Epithelial cell of prostate (primary cell): Measurements from ENCODE around the gene ING3.

GRCh38 chr7:117026490-117027021 is 73.3 kb downstream of the ST7 start:
- RRBS, result no CpG with 5 or more reads among the region's 1 CpG

GRCh38 chr7:117072538-117073211 is 119.4 kb downstream of the ST7 start:
- RRBS, result no CpG with 5 or more reads among the region's 7 CpGs

DNA sequence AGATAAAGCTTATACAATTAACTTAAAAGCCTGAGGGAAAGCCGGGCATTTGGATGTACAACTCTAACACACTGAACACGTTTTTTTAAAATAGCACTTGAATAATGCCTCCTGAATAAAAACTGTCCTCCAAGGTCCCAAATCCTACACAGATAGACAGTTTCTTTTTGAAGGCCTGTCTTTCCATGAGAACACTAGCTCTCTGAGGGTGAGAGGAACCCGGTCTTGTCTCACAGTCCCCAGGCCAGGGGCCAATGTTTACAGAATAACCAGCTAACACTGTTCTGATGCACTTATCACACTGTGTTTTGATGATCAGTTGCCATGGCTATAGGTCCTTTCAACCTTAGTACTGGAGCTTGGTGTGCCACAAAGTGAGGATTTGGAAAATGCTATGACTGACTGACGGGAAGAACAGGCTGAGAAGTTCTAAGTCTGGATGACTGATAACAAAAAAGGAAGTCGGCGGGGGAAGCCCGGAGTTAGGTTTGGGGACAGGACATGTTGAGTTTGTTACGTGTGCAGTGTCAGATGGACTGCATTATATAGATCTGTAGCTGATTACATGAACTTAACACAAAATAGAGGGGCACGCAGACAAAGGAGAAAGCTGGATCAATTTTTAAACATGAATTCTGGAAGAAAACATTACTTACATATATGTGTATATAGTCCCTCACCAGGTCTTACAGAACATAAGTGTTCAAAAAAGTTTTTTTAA is 141.8 kb downstream of the CTTNBP2 start:
- RRBS, result no CpG with 5 or more reads among the region's 9 CpGs

DNA sequence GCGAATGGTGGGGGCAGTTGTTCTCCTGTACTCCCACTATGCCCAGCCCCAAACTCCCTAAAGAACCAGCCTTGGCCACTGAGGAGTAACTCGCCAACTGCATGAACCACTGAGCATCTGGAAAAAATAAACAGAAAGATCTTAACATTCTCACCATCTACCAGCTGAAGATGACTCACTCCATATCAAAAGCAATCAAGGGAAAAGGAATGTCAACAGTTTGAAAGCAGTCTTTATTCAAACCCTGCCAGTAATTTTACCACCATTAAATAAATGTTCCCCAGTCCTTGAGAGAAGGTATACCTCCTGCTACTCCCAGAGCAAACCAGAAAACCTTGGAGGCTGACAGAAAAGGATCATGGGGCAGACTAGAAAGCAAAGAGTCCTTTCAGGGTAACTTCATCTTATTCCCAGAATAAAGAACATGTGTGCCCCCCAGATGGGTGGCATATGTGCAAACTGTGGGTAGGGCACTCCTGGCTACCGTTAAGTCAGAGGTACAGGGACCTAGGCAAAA is 45.3 kb downstream of the CTTNBP2 start:
- RRBS, result no CpG with 5 or more reads among the region's 3 CpGs

- RRBS, result no CpG with 5 or more reads among the region's 11 CpGs
These were observed 11.1 kb downstream of the LSM8 start for GRCh38 chr7:118194585-118195952.

GRCh38 chr7:119472391-119472699 is 800.6 kb upstream of the KCND2 start:
- RRBS, result no CpG with 5 or more reads among the region's 5 CpGs

DNA sequence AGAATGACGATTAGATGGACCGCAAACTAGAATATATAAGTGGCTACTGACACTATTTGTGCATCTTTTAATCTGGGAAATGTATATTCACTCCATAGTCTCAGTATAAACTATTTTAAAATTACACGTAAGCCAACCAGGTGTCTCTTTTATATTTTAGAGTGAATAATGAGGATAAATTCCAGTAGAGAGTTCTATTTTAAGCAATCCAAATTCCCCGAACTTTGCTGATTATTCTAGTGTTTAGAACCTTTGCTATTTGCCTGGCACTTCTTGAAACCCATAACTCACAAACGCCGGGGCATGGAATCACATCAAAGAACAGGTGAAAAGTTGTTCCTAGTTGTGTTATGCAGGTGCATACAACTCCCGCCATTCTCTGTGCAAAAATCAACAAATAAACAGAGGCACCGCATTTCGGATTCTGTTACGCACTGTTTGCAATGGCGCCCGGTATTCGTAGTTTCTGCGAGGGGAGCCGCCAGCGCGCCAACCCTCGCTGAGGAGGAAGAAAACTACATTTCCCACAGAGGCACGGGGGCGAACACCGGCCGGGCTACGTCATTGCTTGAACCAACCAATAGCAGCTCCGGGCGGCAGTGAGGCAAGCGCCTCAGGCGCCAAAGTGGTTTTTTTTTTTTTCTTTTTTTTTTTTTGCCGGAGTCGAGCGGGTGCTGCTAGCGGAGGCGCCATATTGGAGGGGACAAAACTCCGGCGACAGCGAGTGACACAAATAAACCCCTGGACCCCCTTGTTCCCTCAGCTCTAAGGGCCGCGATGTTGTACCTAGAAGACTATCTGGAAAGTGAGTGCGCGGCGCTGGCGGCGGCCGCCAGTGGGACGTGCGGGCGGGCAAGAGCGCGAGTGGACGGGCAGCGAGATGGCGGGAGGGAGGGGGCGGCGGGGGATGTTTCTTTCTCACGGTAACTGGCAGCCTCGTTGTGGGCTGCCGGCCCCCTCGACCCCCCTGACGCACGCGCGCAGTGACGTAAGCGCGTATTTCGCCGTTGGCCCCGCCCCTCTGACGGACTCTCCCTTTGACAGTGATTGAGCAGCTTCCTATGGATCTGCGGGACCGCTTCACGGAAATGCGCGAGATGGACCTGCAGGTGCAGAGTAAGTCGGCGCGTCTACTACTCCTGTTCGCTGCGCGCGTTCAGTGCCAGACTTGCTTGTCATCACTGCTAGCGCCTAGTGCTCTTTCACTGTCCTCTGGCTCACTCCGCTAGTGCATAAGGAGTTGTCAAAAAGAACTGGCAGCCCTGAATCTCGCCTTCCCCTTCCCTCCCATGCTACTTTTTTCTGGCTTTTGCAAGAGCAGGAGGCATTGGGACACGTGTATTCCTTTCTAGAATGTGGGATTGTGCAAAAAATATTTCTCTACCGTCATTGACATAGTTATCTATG is at the start of gene ING3:
Gene ING3, plus strand, starts transcription at position 658 of the 1,407 bp plus-strand sequence.
- RRBS, result 2% methylated on average over 11 of the region's 85 CpGs

GRCh38 chr7:121019048-121019598 is 30.6 kb downstream of the CPED1 start:
- RRBS, result no CpG with 5 or more reads among the region's 3 CpGs

DNA sequence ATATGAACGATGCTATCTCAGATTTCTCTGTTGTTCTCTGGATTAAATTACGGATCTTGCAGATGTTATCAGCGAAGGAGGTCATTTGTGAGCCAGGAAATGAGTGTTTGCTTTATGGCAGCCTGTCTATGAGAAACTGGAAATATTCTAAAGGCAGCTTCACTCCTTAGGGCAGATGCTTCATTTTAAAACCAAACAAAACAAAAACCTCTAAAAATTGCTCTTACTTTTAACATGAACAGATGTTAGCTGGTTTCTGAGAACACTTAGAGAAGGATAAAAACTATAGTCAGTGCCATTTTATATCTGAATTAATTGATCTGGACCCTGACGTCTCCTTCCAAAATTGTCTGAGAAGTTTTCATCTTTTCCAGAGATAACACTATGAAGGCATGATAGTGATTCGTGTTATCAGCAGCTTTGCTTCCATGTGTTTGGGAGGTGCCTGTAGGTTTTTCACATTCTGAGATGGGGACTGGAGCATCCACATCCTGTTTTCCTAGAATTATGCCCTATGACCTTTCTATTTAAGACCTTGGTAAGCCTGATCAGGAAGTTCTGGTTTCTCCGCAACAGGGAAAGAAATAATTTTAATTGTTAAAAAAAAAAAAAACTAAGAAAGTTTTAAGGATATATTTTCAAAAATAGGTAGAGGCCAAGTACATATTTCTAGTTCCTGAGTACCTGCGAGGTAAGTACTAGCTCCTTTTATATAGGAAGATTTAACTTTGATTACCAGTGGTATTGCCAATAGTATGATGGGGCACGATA is 53.2 kb downstream of the CPED1 start:
- RRBS, result no CpG with 5 or more reads among the region's 8 CpGs

DNA sequence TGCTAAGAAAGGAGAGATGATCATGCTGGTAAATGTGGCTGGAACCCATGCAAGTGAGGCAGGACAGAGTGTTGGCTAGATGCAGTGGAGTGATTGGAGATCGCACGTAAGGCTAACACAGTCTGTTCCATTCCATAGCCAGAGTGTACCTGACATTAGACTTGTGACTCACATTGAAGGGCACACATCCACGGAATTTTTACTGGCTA is 80.8 kb downstream of the CPED1 start:
- RRBS, result no CpG with 5 or more reads among the region's 3 CpGs

- RRBS, result no CpG with 5 or more reads among the region's 6 CpGs
These were observed 4.7 kb downstream of the LMOD2 start for GRCh38 chr7:123660331-123660864.

DNA sequence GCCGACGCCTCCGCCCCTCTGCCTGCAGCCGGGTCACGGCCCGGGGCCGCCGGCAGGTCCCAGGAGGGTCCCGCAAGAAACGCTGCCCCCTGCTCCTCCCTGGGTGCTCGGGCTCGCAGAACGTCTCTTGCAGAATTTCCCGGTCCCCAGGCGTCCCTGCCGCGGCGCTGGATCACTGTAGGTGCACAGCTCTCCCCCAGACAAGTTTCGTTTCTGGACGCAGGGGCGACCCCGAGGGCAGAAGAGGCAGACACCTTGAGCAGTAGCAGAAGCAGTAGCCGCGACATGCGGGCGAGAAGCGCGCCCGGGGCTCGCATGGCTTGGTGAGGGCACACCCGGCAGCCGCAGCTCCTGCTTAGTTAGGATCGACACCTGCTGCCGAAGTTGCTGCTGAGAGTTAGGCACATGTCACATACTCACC is 922 bp downstream of the GPR37 start:
- RRBS, result 2% methylated on average over 10 of the region's 34 CpGs

DNA sequence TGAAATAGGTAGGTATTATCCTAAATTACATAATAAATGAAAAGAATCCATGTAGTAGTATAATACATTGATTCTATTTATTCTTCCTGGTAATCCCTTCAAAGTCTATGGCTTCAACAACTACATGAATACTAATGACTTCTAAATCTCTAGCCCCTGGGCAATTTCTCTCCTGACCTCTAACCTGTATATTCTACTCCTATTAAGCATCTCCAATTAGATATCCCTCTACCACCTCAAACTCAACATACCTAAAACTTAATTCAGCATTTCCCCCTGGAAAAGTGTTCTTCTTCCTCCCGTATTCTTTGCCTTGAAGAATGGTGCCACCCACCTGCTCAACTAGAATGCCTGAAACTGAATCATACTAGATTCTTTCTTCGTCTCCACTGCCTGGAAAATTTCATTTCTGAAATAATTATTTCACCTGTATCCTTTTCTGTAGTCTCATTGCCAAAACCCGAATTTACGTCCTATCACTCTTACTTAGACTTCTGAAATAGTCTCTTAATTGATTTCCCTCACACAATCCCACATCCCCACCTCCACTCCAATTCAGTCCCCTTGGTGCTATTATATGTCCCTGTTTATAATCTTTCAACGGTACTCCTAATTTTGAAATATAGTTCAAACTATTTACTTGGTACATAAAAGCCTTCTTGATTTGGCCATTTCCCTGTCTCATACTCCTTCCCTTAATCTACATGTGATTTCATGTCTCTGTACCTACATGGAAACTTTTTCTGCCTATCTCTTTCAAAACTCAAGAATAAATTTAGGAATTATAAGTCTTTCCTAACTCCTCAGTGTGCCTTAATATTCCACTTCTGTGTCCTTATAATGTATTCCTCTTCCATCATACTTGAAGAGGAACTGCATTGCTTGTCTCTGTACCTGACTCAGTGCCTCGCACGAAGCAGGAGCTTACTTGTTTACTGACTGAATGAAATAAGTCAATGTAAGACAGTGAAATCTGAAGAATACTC is 34.3 kb downstream of the ZNF800 start:
- RRBS, result no CpG with 5 or more reads among the region's 7 CpGs

DNA sequence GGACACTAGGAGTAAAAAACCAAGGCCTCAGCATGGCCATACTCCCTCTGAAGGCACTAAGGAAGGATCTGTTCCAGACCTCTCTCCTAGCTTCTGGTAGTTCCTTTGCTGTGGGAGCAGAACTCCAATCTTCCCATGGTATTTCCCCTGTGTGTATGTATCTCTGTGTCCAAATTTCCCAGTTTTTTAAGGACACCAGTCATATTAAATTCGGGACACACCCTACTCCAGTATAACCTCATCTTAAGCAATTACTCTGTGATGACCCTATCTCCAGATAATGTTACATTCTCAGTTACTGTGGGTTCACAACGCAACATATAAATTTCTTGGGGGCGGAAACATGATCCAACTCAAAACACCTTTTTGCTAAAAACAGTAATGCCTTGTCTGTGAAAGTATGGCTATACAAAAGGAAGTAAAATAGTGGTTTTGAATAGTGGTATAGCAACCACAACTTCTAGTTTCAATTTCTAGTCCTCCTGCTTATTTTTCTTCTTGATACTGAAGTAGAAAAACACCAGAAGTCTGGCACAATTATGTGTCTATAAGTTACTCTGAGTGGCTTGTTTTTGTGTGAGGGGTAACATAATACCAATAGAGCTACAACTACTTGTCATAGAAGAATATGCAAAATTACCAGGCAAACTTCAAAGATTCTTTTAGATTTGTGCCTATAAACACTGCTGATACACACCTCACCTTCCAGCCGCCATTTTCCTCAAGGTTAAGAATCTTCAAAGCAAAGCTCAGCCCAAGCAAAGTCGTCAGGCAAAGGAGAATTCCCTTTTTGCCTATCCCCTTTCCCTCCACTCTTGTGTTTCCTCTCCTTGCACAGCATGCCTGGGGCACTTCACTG is 21.4 kb upstream of the ZNF800 start:
- RRBS, result no CpG with 5 or more reads among the region's 5 CpGs

DNA sequence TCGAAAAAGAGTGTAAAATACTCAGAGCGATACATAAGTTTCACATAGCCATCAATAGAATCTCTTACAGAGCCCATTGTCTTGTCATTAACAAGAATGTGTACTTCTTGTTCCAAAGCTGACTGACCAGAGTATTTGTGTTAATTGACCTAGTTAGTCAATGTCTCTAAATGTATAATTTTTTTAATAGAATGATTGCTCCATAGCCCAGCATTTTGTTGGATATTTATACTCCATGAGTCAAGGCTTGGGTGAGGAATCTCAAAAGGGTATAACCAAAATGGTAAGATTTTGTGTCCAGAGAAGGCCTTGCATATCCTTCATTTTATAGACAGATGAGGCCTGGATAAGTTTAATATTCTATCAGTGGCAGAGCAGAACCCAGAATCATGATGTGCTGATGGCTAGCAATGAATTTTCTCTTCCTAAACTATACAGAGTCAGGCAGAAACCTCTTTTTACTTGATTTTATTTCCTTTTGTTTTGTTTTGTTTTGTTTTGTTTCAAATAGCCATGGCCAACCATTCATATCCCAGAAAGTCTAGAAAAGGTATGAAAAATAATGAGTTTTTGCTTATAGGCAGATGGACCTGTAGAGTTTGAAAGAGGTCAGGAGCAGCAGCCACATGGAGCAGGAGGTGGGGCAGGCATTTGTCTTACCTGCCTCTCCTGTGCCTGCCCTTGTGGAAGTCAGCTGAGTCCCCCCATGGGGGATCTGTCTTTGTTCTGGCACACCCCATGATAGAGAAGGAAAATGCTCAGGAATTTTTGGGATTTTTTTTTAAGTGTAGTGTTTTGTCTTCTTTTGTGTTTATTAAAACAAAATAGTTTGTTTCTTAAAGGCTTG is 44.9 kb downstream of the LRRC4 start:
- RRBS, result no CpG with 5 or more reads among the region's 2 CpGs

DNA sequence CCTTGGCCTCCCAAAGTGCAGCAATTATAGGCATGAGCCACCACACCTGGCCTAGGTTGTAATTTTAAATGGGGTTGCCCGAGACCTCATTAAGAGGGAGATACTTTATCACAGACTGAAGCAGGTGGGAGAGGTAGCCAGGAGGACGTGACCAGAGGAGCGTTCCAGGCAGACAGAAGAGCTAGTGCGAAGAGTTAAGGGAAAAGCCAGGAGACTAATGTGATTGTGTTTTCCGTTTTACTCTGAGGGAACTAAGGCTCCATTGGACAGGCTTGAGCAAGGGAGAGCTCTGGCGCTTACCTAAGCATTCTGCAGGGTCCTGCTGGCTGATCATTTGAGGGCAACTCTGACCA is 60.2 kb upstream of the LRRC4 start:
- RRBS, result no CpG with 5 or more reads among the region's 6 CpGs

DNA sequence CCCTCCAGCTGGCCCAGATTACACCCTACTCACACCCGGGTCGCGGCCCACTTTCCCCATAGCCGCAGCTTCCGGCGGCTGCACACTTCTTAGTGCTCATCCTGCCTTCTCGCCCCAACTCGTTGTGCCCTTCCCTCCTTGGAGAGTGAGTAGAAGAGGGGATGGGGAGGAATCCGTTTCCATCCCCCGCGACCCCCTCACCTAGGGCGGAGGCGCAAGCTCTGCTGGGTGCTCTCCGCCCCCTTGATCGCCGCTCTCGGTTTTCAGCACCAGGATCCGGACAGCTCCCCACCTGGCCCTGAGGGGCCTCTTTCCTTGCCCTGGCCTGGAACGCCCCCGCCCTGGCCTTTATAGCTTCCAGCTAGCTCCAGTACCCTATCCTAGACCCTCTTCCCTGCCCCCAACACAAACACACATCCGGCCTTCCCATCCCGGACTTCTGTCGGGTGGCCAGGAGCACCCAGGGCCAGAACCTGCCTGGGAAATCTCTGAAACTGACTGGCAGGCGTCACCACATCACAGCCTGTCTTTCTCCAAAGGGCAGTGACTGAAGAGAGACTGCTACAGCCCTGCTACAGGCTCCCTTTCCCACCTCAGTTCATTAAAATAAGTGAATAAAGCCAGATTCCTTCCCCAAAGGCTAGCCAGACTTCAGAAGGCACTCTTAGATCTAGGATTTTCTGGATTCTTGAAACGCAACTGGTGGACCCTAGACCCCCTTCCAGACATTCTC is 72.4 kb upstream of the LEP start:
- RRBS, result 4% methylated on average over 1 of the region's 25 CpGs

DNA sequence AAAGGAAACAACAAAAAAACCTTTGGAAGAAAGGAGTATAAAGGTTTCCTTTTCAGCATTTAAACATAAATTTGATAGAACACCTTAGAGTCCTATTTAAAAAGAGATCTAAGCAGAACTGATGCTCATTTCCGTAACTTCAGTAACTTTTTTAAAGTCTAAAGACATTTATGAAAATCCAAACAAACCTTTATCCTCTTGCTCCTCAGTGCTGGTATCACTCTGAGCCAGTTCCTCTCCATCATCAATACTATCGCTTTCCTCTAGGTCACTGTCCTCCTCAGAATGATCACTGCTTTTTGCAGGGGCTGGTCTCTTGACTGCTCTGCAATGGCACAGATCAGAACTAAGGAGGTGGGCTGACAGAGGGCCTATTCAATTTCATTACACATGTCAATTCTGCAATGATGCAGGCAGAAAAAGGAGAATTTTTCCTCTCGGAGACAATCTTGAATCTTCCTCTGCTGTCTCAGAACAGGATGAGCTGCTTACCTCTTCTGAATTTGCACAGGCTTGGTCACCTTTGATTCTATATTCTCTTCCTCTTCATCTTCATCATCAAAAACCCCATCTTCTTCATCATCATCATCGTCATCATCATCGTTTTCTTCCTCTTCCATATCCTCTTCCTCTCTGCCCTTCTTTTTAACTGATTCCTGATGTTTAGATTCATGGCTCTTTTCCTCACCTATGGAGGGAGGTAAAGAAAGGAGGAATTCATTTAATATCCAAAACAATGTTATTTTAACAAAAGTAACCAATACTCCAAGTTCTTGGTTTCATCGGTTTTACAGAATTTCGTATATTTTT is 8.1 kb downstream of the RBM28 start:
- RRBS, result no CpG with 5 or more reads among the region's 7 CpGs

GRCh38 chr7:128338110-128338482 is 5.6 kb downstream of the RBM28 start:
- RRBS, result no CpG with 5 or more reads among the region's 3 CpGs

GRCh38 chr7:128405303-128406307 is 4.2 kb downstream of the IMPDH1 start:
- RRBS, result under 1% methylated on average over 28 of the region's 113 CpGs